Testis (tissue), 5 donors: ENCODE results near the genes OR4F17 and THEG.

GRCh38 chr19:106839-107263 is at the start of gene OR4F17:
TSS of gene OR4F17 (plus strand) at chr19:107104.
- PRO-cap, 3 experiments, result no peak in any of the 3 experiments
- RAMPAGE, long total RNA, 2 experiments, result no peak in any of the 2 experiments

GRCh38 chr19:310566-311303 is 19.5 kb upstream of the PLPP2 start:
- PRO-cap, 3 experiments, result no peak in any of the 3 experiments
- RAMPAGE, long total RNA, 2 experiments, result no peak in any of the 2 experiments
- RRBS, result 95% methylated on average over 7 of the region's 32 CpGs

GRCh38 chr19:375895-376149 is at the start of gene THEG:
TSS of gene THEG (minus strand) at chr19:376026.
- PRO-cap, 3 experiments, result peak in 1 of 3 experiments; most common plus-strand start chr19:376082 (in 1); most common minus-strand start chr19:375975 (in 1)
- RAMPAGE, long total RNA, 2 experiments, result start-site peak on the plus strand in 1 of 2 experiments, at chr19:376059-376125 at its widest, 7 reads per replicate; start-site peak on the minus strand in 2 of 2 experiments, at chr19:375981-376031 at its widest, 300 to 1,201 reads per replicate
- RRBS, result no CpG with 5 or more reads among the region's 17 CpGs

DNA sequence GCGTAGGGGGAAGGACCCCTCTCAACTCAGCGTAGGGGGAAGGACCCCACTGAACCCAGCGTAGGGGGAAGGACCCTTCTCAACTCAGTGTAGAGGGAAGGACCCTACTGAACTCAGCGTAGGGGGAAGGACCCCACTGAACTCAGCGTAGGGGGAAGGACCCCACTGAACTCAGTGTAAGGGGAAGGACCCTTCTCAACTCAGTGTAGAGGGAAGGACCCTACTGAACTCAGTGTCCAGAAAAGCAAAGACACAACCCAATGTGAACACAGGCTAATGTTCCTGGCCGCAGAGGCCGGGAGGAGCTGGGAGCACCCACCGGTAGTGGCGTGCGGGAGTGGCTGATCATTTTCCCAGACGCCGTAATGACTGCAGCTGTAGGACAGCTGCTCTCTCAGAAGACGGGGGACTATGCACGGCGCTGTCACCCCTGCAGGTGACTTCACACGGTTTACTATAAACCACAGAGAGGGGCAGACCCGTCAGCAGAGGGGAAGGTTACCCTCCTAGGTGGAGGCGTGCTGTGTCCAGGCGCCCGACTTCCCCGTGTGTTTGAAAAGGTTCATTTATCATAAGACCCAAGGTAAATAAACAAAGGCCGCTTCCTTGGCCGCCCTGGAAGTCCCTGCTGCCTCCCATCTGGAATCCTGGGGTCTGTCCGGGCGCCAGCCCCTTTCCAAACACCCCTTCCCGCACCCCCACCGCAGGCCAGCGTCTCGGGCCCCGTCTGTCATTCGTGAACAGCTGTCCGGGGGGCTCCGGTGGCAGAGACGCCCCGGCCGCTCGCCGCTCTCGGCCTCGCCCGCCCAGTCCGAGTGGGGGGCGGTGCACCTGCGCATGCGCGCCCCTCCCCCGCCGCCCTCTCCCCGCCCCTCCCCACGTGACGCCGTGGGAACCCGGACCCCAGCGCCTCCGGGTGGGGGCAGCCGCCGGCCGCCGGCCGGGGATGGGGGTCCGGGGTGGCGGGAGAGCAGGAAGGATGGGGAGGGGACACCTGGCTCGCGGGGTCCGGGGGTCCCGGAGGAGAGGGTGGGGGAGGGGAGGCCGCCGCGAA is 1.1 kb downstream of the SHC2 start:
- PRO-cap, 3 experiments, result peak in 3 of 3 experiments; most common plus-strand start position 397 of the sequence (in 2); most common minus-strand start position 813 of the sequence (in 3)
- RAMPAGE, long total RNA, 2 experiments, result no peak in any of the 2 experiments
- RRBS, result 2% methylated on average over 16 of the region's 69 CpGs

DNA sequence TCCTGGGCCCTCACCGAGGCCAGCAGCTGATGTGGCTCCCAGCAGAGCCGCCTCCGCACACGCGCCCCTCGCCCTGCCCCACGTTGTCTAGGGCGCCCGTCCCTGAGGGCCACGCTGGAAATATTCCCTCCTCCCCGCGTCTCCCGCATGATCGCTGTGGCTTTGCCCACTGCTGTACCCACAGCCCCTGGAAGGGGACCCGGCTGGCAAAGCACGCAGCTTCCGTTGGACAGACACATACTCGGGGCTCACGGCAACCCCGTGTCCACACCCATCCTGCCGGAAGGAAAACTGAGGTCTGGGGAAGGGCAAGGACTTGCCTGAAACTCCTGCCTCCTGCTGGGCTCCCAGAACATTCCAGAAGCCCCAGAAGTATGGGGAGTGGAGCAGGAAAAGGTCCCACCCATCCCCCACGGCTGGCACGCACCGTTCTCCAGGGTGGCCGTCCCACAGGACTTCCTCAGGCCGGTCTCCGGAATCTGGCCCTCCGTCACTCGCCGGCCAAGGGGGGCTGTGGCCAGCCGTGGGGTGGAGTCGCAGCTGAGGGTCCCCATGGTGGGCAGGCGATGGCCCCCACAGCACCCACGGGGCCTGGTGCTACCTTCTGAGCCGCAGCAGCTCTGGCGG is 476 bp downstream of the ODF3L2 start:
- PRO-cap, 3 experiments, result no peak in any of the 3 experiments
- RAMPAGE, long total RNA, 2 experiments, result no peak in any of the 2 experiments
- RRBS, result 93% methylated on average over 6 of the region's 36 CpGs

DNA sequence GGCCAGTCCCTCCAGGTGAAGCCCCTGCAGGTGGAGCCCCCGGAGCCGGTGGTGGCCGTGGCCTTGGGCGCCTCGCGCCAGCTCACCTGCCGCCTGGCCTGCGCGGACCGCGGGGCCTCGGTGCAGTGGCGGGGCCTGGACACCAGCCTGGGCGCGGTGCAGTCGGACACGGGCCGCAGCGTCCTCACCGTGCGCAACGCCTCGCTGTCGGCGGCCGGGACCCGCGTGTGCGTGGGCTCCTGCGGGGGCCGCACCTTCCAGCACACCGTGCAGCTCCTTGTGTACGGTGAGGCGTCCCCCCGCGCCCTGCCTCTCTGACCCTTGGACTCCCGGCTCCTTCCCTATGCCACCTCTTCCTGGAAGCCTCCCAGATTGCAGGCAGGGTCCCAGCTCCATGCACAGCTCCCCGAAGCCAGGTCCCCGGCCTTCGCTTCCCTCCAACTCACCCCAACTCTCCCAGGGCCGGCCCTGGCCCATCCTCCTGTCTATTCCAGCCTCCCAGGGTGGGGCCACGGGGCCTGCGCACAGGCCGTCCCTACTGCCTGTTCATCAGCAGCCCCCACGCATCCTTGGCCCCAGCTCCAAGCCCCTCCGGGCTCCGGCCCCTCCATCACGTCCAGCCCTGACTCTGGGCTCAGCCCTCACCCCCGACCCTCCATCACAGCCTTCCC is 1.7 kb downstream of the MADCAM1 start:
- PRO-cap, 3 experiments, result no peak in any of the 3 experiments
- RAMPAGE, long total RNA, 2 experiments, result no peak in any of the 2 experiments
- RRBS, result 2% methylated on average over 15 of the region's 49 CpGs

DNA sequence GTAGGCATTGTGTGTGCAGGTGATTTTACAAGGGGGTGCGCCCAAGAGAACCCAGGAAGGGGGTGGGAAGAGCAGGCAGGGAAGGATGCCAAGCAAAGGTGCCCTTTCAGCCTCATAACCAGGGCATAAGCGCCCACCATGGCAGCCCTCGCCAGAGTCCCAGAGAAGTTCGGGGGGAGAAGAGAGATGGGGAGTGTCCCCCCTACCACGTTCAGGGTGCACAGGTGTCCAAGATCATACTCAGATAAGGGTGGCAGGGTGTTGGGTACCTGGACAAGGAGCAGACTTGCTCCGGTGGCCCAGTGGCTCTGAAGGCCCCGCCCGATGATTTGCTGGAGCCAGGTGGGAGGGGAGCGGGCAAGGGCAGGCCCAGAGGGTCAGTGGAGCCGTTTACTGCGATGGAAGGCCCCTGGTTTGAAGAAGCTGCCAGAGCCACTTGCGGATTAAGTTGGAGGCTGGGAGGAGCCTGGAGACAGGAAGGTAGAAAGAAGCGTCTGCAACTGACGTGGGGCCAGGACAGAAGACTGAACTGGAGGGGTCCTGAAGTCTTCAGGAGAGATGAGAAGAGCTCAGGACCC is 1.4 kb downstream of the TPGS1 start:
- PRO-cap, 3 experiments, result no peak in any of the 3 experiments
- RAMPAGE, long total RNA, 2 experiments, result no peak in any of the 2 experiments
- RRBS, result no CpG with 5 or more reads among the region's 14 CpGs

DNA sequence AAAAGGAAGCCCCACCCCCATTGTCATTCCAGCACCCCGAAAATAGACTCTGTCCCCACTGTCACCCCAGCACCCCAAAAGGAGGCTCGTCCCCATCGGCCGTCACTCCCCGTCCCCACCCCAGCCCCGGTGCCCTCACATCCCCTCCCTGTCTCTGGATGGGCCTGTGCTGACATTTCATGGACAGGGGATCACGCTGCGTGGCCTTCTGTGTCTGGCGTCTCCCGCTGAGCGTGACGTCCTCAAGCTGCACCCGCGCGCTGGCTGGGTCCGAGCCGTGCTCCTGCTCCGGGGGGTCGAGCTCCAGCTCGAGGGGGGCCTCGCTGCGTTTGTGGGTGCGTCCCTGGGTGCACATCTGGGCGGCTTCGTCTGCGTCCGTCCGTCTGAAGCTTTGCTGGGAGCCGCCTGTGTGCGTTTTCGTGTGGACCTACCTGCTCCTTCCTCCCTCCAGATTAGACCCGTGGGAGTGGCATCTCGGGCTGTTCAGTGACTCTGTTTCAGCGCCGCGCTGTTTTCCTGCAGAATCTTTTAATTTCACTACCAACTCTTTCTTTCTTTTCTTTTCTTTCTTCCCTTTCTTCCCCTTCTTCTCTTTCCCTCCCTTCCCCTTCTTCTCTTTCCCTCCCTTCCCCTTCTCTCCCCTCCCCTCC is 7.3 kb downstream of the GZMM start:
- PRO-cap, 3 experiments, result no peak in any of the 3 experiments
- RAMPAGE, long total RNA, 2 experiments, result no peak in any of the 2 experiments
- RRBS, result no CpG with 5 or more reads among the region's 36 CpGs

GRCh38 chr19:629728-630424 is 3.5 kb downstream of the POLRMT start:
- PRO-cap, 3 experiments, result no peak in any of the 3 experiments
- RAMPAGE, long total RNA, 2 experiments, result no peak in any of the 2 experiments
- RRBS, result 69% methylated on average over 4 of the region's 36 CpGs

DNA sequence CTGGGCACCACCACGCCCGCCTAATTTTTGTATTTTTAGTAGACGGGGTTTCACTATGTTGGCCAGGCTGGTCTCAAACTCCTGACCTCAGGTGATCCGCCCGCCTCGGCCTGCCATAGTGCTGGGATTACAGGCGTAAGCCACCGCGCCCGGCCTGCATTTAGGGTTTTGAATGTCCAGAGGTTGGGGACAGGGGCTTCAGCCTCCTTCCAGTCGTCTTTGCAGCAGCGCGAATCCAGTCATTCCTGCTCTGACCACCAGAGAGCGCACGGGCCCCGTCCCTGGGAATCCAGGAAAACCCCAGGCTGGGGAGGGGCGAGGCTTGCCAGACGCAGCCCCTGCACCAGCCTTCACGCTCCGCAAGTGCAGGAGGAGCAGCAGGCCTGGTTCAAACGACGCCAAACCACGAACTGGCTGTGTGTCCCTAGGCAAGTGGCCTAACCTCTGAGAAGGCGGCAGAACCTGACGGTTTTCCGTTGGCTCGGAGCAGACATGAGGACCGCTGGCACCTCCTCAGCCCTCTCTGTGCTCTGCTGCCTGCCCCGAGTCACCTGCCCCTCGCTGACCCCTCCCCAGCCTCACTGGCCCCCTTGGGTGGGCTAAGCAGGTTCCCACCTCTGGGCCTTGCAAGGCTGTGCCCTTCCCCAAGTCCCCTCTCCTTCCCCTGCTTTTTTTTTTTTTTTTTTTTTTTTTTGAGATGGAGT is 1.9 kb upstream of the RNF126 start:
- PRO-cap, 3 experiments, result no peak in any of the 3 experiments
- RAMPAGE, long total RNA, 2 experiments, result no peak in any of the 2 experiments
- RRBS, result no CpG with 5 or more reads among the region's 30 CpGs

- PRO-cap, 3 experiments, result no peak in any of the 3 experiments
- RAMPAGE, long total RNA, 2 experiments, result no peak in any of the 2 experiments
- RRBS, result 60% methylated on average over 5 of the region's 14 CpGs
Observed at GRCh38 chr19:677559-678008, 1.4 kb downstream of the FSTL3 start.

GRCh38 chr19:710023-710742 is 1.4 kb downstream of the PALM start:
- PRO-cap, 3 experiments, result peak in 2 of 3 experiments; most common minus-strand start chr19:710183 (in 2)
- RAMPAGE, long total RNA, 2 experiments, result no peak in any of the 2 experiments
- RRBS, result 8% methylated on average over 10 of the region's 31 CpGs

DNA sequence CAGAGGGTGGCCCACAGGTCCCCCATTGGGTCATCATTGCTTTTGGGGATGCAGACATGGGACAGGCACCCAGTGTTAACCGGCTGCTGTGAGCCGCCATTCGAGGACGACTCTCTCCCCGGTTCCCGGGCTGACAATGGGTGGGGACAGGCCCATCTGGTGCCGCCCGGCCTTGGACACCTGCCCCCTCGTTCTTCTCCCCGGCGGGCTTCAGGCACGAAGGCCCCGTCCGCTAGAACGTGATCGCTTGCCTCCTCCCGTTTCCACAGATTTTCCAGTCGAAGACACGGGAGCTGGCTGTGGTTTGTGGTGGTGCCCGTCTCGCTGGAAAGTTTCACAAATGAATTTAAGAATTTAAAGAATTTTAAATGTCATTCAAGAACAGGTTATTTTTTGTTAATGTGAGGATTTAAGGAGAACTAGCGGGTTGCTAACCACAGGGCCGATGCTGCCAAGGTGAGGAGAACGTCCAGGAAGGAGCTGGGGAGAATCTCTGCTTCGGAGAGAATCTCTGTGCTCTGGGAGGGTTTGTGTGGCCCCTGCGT is 2.1 kb downstream of the PALM start:
- PRO-cap, 3 experiments, result no peak in any of the 3 experiments
- RAMPAGE, long total RNA, 2 experiments, result no peak in any of the 2 experiments
- RRBS, result no CpG with 5 or more reads among the region's 26 CpGs

DNA sequence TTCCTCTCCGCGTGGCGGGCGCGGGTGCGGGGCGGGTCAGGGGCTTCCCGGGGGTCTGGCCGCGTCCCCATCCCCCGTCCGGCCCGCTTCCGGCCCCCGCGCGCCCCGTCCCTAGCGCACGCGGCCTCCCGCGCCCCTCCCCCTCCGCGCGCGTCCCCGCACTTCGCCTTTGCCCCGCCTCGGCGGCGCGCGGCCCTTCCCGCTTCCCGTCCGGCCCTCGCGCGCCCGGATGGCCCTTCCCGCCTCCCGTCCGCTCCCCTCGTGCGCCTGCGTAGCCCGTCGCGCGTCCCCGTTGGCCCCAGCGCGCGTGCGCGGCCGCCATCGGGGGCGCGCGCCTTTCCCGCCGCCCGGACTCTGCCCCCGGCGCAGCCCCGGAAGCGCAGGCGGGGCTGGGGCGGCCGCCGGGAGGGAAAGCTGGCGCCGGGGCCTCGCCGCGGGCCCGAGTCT is 404 bp downstream of the PTBP1 start:
- PRO-cap, 3 experiments, result peak in 3 of 3 experiments; most common plus-strand start position 382 of the sequence (in 2); most common minus-strand start position 136 of the sequence (in 1)
- RAMPAGE, long total RNA, 2 experiments, result no peak in any of the 2 experiments
- RRBS, result 1% methylated on average over 16 of the region's 80 CpGs

- PRO-cap, 3 experiments, result no peak in any of the 3 experiments
- RAMPAGE, long total RNA, 2 experiments, result no peak in any of the 2 experiments
- RRBS, result 24% methylated on average over 46 of the region's 90 CpGs
Observed at GRCh38 chr19:805301-806316, 8.4 kb downstream of the PTBP1 start.

DNA sequence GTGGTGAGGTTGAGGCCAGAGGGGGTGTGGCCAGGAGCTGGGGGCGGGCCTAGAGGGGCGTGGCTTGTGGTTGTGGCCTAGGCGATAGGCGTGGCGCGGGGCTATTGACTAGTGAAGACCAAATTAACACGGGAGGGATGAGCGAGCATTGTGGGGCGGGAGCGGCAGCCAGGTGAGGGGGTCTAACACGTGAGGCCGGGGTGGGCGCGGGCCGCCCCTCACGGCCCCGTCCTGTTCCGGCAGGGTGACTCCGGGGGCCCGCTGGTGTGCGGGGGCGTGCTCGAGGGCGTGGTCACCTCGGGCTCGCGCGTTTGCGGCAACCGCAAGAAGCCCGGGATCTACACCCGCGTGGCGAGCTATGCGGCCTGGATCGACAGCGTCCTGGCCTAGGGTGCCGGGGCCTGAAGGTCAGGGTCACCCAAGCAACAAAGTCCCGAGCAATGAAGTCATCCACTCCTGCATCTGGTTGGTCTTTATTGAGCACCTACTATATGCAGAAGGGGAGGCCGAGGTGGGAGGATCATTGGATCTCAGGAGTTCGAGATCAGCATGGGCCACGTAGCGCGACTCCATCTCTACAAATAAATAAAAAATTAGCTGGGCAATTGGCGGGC is 3.5 kb downstream of the CFD start:
- PRO-cap, 3 experiments, result no peak in any of the 3 experiments
- RAMPAGE, long total RNA, 2 experiments, result no peak in any of the 2 experiments
- RRBS, result 6% methylated on average over 26 of the region's 45 CpGs

DNA sequence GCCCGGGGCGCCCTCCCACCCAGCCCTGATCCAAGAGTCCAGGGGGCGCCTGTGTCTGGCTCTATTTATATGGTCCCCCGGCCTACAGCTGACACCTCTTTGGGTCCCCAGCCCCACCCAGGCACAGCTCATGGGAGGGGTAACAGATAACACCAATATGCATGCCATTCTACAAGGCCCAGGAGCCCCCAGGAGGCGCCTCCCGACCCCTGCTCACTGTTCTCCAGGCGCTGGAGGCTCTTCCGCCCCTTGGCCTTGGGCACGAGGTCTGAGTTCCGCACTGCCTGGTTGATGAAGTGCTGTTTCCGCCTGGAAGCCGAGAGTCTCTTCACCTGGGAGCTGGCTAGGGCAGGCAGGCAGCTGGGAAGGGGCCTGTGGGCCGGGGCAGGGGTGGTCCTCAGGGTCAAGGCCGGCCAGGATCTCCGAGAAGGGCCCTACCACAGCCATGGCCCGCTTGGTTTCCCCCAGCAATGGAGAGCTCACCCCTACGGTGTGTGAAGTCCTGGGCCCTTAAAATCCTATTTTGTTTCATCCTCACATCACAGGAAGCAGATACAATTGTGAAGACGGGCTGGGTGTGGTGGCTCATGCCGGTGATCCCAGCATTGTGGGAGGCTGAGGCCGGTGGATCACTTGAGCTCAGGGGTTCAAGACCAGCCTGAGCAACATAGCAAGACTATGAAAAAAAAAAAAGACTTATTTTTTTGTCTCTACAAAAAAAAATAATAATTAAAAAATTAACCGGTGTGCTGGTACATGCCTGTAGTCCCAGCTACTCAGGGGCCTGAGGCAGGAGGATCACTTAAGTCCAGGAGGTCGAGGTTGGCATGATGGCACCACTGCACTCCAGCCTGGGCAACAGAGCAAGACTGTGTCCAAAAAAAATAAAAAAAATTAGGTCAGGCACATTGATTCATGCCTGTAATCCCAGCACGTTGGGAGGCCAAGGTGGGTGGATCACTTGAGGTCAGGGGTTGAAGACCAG is 9.1 kb upstream of the MED16 start:
- PRO-cap, 3 experiments, result no peak in any of the 3 experiments
- RAMPAGE, long total RNA, 2 experiments, result no peak in any of the 2 experiments
- RRBS, result 97% methylated on average over 4 of the region's 23 CpGs

- PRO-cap, 3 experiments, result peak in 1 of 3 experiments; most common minus-strand start chr19:935054 (in 1)
- RAMPAGE, long total RNA, 2 experiments, result no peak in any of the 2 experiments
- RRBS, result 40% methylated on average over 8 of the region's 42 CpGs
Observed at GRCh38 chr19:934604-935516, 9.0 kb downstream of the ARID3A start.

DNA sequence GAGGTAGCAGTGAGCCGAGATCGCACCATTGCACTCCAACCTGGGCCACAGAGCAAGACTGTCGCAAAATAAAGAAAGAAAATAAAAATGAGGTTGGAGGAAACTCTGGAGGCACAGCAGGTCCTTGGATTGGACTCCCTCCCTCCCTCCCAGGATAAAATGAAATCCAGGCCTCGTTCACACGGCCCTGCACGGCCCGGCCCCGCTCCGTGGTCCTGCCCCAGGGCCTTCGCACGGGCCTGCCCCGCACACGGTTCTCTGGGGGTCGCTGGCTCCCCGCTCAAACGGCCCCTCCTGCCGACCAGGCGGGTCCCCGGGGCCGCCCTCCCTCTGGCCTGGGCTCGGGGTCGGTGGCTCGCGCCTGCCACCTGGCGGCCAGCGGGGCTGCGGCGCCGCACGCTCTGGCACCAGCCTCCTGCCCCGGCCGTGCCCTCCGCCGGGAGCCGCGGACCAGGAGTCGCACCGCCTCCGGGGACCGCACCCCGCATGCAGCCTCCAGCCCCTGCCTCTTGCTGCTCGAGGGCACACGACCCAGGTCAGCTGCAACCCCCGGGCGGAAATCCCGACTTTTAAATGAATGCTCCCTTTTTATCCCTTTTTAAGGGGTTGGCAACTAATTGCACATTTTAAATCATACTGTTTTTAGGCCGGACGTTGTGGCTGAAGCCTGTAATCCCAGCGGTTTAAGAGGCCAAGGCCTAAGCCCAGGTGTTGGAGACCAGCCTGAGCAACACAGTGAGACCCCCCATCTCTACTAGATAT is 1.4 kb upstream of the WDR18 start:
- PRO-cap, 3 experiments, result no peak in any of the 3 experiments
- RAMPAGE, long total RNA, 2 experiments, result no peak in any of the 2 experiments
- RRBS, result 1% methylated on average over 21 of the region's 49 CpGs

DNA sequence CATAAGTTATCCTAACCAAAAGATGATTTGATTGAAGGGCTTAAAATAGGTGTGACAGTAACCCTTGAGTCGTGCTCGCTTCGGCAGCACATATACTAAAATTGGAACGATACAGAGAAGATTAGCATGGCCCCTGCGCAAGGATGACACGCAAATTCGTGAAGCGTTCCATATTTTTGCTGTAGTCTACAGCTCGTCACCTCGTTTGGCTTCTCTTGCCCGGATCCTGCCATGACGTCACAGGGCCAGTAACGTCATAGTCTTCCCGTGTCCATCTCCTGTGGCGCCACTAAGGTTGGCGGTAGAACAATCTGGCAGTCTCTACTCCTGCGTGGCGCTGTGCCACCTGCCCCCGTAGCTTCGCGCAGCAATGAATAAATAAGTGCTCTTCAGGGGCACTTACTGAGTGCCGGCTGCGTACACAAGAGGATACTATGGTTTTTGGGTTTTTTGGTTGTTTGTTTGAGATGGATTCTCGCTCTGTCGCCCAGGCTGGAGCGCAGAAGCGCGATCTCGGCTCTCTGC is 590 bp upstream of the TMEM259 start:
- PRO-cap, 3 experiments, result peak in 3 of 3 experiments; most common plus-strand start position 57 of the sequence (in 3); most common minus-strand start position 187 of the sequence (in 2)
- RAMPAGE, long total RNA, 2 experiments, result start-site peak on the plus strand in 1 of 2 experiments, centred at position 70 of the sequence, 35 reads per replicate
- RRBS, result no CpG with 5 or more reads among the region's 29 CpGs